ENCODE results near the genes CAMK1D and FRMD4A.

GRCh38 chr10:12243782-12244279, 47.8 kb downstream of the CDC123 start:
- RRBS = no CpG with 5 or more reads among the region's 8 CpGs

GRCh38 chr10:12333664-12334457, 15.5 kb upstream of the CAMK1D start:
- RRBS = 18% methylated on average over 4 of the region's 17 CpGs

DNA sequence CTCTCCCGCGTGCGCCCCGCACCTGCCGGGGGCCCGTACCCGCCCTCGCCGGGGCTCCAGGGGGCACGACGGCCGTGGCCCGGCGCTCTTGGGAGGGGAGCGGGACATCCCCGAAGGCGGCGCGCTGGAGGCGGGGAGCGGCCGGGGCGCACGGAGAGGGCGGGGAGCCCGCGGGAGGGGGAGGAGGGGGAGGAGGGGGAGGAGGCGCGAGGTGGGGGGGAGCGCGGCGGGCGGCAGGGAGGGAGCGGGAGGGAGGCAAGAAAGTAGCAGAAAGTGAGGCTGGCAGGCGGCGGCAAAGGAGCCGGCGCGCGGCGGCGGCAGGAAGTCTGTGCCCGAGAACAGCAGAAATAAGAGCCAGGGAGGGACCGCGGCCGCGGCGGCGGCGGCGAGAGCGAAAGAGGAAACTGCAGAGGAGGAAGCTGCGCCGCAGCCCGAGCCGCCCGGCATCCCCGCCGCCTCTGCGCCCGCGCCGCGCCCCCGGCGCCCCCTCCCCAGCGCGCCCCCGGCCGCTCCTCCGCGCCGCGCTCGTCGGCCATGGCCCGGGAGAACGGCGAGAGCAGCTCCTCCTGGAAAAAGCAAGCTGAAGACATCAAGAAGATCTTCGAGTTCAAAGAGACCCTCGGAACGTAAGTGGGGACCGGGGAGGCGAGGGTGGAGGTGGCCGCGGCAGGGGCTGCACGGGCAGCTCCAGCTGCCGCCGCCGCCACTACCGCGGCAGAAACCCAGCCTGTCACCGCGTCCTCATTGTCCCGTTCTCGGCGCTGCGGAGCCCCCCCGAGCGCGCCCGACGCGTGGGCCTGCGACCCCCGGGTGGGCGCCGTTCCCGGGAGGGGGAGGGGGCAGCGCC, at the start of gene CAMK1D:
CAMK1D (plus strand) TSS at position 263 of the 847 bp plus-strand sequence.
- RRBS = 2% methylated on average over 38 of the region's 110 CpGs

DNA sequence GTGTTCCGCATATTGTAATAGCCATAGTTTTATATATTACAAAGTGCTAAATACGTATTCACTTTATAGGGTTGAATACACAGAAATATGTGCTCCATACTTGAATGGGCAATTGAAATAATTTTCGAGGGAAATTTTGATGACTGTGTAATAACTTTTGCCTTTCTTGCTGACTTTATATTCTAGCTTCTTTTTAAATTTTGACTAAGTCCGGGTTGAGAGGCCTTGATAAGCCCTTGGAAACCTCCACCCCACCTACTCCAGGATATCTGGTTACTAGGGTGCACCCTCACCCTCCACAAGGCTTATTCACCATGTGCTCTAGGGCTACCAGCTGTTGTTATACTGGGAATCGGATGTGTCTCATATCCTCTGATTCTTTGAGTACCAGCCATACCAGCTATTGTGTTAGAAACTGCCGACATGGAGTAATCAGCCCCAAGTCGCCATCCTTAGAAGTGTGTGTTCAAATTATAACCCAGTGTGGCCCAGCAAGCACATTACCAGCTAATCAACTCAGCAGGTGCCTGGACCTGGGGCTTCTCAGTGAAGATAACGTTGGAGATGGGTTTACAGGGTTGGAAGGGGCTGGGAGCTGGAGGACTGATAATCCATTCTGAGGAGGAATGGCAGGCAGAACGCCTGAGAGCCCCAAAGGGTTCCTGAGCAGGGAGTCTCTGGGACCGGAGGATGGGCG, 265.3 kb downstream of the CAMK1D start:
- RRBS = no CpG with 5 or more reads among the region's 11 CpGs

DNA sequence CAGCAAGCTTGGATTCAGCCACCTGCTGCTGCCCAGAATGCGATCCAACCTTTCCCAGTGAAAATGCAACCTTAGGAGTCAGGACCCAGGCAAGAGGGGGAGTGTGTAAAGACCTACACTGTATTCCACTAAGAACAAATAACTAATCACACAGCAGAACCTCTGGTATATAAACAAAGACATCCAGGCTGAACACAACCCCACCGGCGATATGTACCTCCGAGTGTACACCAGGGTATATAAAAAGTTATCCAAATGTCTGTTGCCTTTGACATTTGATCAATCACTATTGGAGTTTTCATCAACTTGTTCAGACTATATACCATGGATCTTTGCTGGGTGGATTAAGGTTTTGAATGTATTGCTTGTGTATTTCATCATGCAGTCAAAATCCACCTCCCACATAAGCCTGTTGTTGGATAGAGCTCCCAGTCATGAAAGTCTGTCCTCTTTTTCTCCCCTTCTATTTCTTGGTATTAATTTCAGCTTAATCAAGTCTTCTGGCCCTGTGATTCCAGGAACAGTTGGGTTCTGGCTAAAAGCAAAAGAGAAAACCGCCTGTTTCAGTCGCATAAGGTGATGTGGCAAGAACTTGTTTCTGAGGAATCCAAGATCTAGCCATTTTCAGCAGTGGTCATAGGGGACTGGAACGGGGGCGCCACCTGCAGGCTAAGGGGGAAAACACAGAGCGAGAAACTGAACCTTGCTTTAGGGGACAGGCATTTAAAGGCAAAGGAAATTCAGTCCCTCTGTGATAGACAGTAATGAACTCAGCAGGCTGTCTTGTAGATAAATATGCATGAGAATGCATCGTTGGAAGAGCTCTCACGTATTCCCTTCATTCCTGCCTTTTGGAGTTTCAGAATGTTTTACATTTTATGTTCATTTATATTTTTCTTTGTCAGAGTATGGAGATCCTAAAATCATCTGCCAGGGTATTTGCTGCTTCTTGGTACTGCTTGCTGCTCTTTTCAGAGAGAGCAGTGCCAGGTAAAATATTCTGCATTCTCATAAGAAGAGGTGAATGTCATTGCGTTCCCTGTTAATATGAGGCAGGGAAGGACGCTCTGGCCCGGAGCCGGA, 290.5 kb downstream of the CCDC3 start:
- RRBS = no CpG with 5 or more reads among the region's 15 CpGs

GRCh38 chr10:12960109-12961066, 41.1 kb downstream of the CCDC3 start:
- RRBS = no CpG with 5 or more reads among the region's 19 CpGs

GRCh38 chr10:13108838-13109465, 9.0 kb downstream of the OPTN start:
- RRBS = no CpG with 5 or more reads among the region's 11 CpGs

- RRBS = no CpG with 5 or more reads among the region's 7 CpGs
Observed at GRCh38 chr10:13118206-13118745, 18.3 kb downstream of the OPTN start.

GRCh38 chr10:13409690-13410367, 61.7 kb upstream of the SEPHS1 start:
- RRBS = no CpG with 5 or more reads among the region's 14 CpGs

- RRBS = no CpG with 5 or more reads among the region's 22 CpGs
Observed at GRCh38 chr10:13646069-13646931, 59.5 kb downstream of the PRPF18 start.

- RRBS = no CpG with 5 or more reads among the region's 7 CpGs
Observed at GRCh38 chr10:13717585-13717895, 130.8 kb downstream of the PRPF18 start.

GRCh38 chr10:13786838-13787531, 200.2 kb downstream of the PRPF18 start:
- RRBS = no CpG with 5 or more reads among the region's 13 CpGs

DNA sequence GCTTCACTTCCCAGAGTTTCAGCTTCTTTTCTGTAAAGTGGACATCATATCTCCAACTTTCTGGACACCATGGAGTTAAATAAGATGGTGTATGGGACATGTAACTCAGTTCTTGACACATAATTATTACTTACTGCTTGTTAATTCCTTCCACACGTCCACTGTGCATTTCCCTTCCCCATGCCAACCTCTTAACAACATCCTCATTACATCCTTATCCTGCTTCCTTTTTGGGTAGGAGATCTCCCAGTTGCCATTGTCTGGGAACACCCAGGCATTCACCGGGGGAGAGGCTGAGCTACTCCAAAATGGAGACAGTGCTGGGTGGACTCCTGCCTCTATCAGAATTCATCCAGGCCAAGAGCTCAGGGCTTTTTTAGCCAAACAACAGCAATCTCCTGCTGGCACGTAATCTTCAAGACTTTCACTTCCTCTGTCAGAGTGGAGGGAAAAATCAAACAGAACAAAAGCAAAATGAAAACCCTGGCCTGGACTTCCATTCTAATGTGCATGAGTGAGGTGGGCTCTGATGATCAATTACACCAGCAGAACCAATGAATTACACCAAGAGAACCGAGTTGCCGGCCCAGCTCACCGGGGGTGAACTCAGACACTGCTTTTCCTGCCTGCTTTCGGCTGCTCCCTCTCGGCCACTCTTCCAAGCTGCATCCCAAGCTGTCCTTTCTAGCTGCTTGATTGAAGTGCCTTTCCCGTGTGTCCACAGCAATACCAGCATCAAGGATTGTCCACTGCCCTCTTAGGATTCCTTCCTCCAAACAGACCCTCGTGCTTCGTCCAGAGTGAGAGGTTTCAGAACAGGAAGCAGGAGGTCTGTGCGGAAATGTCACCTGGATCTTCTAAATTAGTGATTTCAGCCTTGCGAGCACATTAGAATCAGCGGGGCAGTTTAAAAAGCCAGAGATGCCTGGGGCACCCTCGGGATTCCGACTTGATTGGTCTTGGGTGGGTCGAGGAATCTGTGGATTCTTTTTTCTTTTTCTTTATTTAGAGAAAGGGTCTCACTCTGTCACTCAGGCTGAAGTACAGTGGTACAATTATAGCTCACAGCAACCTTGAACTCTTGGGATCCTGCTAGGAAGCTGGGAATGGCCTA, 245.2 kb downstream of the PRPF18 start:
- RRBS = no CpG with 5 or more reads among the region's 17 CpGs

DNA sequence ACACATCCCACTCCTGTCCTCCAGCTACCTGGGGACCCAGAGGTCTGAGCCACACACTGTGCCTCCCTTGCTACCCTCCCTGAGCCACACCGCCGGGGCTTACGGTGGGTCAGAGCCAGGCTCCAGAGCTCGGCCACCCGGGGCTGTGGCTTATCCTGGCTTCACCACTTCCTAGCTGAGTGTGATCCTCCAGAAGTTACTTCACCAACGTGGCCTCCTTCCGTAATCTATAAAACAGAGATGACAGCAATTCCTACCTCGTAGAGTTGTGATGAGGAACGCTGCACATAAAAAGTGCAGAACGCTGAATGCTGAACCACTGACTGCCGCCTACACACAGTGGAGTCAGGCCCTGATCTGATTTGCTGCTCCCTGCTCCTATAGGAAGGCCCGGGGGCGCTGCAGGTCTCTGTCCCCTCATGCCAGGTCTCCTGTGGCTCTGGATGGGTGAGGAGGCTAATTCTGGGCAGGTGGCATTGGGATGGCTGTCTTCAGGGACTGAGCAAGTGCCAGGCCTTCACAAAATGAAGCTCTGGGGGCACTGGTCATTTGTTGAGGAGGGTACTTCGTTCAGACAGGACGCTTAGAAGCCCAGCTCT, 285.1 kb downstream of the PRPF18 start:
- RRBS = 94% methylated on average over 4 of the region's 15 CpGs

DNA sequence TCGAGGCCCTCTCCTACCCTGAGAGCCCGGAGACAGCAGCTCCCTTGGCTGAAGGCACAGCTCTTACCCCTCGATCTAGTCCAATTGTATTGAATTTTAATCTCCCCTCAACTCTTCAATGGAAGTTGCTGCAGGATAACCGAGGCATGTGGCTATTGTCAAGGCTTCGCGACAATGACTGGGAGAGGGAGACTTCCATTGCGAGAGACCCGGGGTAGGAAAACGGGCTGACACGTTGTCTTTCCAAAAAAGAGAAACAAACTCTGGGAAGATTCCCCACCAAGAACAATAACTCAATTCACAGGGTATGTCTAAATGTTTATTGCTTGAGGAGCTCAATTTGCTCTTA, 305.4 kb downstream of the PRPF18 start:
- RRBS = no CpG with 5 or more reads among the region's 10 CpGs

GRCh38 chr10:14023944-14025405, 306.2 kb downstream of the FRMD4A start:
- RRBS = no CpG with 5 or more reads among the region's 23 CpGs

GRCh38 chr10:14074272-14074565, 256.5 kb downstream of the FRMD4A start:
- RRBS = no CpG with 5 or more reads among the region's 8 CpGs

GRCh38 chr10:14330747-14331201, at the start of gene FRMD4A:
FRMD4A (minus strand) TSS chr10:14330924.
- RRBS = no CpG with 5 or more reads among the region's 7 CpGs

- RRBS = no CpG with 5 or more reads among the region's 4 CpGs
Observed at GRCh38 chr10:14535699-14536166, 205.0 kb upstream of the FRMD4A start.

DNA sequence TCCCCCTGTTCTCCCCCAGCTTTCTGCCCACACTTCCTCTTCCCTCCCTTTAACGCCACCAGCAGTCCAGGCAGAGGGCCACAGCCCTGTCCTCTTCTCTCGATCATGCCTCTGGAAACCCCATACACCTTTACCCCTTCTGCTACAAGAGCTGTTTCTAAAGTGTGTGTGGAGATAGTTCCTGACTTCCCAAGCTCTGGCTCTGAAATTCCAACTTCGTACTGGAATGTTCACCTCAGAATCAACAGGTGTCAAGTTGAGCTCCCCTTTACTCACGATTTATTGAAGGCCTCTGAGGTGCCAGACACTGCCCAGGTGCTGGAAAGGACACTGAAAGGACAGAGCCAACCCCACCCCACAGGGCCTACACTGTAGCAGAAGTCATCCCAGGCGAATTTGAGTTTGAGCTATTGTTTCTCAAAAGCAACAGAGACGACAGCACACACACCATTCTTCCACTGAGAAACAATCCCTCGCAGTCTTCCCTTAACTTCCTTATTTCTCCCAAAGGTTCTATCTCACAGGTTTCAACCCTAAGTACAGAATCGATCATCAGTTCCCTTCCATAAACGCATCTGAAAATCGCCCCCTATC, 209.9 kb upstream of the FRMD4A start:
- RRBS = no CpG with 5 or more reads among the region's 10 CpGs

Data from HGPS cell (cell line).